Placental epithelial cell (primary cell): ENCODE data around the gene GPR89B.

DNA sequence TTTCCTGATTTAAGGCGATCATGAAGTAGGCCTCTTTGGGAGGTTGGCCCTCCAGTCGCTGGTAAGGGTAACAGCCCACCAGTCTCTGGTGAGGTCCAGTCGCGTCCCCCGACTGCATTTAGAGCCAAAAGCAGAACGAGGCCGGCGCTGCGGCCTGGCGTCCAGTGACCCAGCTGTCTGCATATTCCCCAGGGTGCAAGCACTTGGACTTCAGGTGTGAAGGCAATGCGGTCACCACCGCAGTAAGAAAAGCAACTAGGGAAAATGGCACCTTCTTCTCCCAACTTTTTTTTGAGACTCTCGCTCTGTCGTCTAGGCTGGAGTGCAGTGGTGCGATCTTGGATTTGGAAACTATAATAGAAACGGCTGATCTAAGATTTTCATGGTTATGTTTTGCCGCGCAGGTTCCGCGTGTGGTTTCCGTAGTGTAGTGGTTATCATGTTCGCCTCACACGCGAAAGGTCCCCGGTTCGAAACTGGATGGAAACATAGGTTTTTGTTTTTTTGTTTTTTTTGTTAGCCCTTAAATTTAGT is 61.0 kb downstream of the FAM72D start:
- CAGE, long polyA plus RNA = no peak

- CAGE, long polyA plus RNA = no peak
Observed at GRCh38 chr1:145772700-145773642, 50.9 kb downstream of the RNF115 start.

GRCh38 chr1:145859296-145859511 is 323 bp upstream of the PIAS3 start:
- CAGE, long polyA plus RNA = no peak

GRCh38 chr1:145926546-145926854 is 784 bp downstream of the RBM8A start:
- CAGE, long polyA plus RNA = no peak

GRCh38 chr1:145977215-145978052 is 12.9 kb downstream of the POLR3GL start:
- CAGE, long polyA plus RNA = no peak

DNA sequence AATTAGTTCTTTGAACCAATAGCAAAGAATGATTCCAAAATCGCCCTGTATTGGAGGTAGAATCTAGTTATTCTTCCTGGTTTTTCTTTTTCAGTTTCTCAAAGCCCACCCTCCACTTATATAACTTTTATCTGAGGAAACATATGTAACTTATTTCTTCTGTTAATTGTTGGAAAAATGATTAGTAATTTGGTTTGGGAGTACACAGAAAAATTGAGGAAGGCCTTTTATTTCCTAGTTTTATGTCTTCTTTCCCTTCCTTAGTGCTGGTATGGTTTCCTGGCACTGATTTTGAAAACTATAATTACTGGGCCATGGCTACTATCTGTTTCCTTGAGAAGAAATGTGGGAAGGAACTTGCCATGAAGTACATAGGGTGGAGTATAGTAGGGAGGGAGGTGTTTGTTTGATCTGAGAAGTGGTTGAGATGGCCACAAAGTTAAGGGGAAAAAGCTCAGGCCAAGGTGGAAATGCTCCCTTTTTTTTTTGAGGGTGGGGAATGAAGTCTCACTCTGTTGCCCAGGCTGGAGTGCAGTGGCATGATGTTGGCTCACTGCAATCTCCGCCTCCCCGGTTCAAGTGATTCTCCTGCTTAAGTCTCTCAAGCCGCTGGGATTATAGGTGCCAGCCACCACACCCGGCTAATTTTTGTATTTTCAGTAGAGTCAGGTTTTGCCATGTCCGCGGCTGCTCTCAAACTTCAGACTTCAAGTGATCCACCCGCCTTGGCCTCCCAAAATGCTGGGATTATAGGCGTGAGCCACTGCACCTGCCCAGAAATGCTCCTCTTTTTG is 11.4 kb downstream of the HJV start:
- CAGE, long polyA plus RNA = no peak

- CAGE, long polyA plus RNA = no peak
Observed at GRCh38 chr1:146934344-146935234, 3.5 kb upstream of the NBPF12 start.

DNA sequence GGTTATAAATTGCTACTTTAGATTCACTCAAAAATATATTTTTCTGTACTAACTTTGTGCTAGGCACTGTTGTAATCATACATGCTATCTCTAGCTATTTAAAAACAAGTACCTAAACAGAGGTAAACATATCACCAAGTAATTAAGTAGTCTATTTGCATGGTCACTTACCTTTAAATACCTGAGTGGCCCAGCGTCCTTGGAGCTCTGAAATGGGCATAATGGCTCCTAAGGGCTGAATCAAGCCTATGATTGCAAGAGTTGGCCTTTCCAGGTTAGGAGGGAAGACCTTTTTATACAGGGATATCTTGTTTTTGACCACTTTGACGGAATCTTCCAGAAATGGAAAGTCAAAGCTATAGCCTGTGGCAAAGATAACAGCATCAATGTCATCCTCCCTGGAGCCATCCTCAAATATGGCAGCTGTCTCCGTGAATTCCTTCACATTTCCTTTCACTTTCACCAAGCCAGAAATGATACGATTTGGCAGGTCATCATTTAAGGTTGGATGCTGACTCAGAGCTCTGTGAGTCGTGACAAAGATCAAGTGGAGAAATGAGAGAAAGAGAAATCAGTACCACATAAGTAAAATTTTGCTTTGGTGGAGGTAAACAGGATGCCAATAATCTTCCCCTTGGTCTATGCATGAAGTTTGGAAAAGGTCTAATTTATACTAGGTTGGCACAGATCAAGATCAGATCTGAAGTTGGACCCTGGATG is 24.0 kb downstream of the FMO5 start:
- CAGE, long polyA plus RNA = no peak

- CAGE, long polyA plus RNA = no peak
Observed at GRCh38 chr1:147237323-147237915, 5.1 kb upstream of the CHD1L start.

GRCh38 chr1:147264262-147264867 is 21.9 kb downstream of the CHD1L start:
- CAGE, long polyA plus RNA = no peak

- CAGE, long polyA plus RNA = no peak
Observed at GRCh38 chr1:147599939-147600510, 58.7 kb downstream of the BCL9 start.

DNA sequence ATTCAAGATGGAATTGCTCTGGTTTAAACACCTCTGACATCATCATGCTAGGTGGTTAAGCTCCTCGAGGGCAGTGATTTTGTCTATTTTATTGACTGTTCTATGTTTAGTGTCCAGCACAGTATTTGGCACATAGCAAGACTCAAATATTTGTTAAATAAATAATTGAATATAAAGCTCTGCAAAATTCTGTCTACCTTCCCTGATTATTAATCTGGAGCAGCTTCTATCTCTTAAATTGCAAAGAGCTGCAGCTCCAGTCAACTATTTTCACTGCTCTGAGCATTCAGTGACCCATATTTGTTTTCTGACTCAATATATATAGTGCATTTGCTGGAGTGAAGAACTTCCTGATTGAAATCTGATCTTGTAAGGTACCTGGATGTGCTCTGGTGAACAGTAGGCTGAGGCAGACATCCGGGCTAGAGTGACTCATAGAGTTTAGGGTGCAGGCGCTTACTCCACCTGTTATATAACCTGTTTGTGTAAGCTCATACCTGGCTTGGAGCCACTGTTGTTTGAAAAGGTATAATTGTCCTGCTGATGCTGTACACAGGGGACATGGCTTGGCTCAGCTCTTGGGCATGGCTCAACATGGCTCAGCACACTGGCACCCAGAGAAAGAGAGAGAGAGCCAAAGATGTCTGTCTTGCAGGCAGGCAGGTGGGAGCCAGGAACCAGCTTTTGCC is 43.5 kb downstream of the GJA5 start:
- CAGE, long polyA plus RNA = no peak

GRCh38 chr1:147758784-147759346 is 1.5 kb downstream of the GJA5 start:
- CAGE, long polyA plus RNA = no peak

DNA sequence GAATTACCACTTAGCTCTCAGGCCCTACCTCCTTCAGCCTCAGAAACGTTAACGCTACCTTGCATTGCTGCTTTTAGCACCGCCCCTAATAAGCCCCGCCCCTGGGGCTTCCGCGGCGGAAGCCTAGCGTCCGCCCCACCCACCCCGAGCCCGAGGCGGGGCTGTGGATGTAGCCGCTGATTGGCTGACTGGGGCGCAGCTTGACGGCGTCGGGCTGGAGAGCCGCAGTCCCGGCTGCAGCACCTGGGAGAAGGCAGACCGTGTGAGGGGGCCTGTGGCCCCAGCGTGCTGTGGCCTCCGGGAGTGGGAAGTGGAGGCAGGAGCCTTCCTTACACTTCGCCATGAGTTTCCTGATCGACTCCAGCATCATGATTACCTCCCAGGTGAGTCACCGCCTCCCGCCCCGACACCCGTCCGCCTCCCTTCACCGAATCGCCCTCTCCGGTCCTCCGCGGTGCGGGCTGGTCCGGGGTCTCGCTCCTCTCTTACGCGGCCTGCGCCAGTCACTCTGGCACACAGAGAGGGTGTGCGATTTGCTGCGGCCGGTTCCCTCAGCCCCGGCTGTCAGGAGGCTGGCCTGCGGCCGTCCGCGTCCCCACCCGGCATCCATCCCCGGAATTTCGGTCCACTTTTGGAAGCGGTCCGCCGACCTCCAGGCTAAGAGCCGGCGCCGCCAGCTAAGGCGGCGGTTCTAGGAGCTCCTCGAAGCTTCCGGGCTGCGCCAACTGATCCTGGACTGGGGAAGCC is at the start of gene GPR89B:
TSS of gene GPR89B (plus strand) at position 225 of the 747 bp plus-strand sequence.
- CAGE, long polyA plus RNA = no peak

- CAGE, long polyA plus RNA = no peak
Observed at GRCh38 chr1:148428151-148428670, 54.9 kb downstream of the PPIAL4G start.

DNA sequence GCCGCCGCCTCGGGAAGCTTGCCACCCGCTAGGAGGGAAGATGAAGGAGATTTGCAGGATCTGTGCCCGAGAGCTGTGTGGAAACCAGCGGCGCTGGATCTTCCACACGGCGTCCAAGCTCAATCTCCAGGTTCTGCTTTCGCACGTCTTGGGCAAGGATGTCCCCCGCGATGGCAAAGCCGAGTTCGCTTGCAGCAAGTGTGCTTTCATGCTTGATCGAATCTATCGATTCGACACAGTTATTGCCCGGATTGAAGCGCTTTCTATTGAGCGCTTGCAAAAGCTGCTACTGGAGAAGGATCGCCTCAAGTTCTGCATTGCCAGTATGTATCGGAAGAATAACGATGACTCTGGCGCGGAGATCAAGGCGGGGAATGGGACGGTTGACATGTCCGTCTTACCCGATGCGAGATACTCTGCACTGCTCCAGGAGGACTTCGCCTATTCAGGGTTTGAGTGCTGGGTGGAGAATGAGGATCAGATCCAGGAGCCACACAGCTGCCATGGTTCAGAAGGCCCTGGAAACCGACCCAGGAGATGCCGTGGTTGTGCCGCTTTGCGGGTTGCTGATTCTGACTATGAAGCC is 108.6 kb downstream of the PDE4DIP start:
- CAGE, long polyA plus RNA = no peak

GRCh38 chr1:149113553-149114093 is 10.3 kb upstream of the NBPF9 start:
- CAGE, long polyA plus RNA = no peak

DNA sequence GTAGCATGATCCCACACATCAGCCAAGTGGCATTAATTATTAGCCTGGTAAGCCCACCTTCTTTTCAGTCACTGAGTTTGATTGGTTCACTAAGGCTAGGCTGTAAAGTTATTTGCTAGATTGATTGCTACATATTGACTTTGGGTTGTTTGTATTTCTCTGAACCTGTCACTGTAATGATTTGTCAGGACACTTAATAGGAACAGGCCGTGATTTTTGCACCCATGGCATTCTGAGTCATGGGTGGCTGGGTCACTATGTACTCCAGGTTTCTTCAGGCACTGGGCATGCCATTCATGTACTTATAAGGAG is 37.9 kb downstream of the NOTCH2NLC start:
- CAGE, long polyA plus RNA = no peak

DNA sequence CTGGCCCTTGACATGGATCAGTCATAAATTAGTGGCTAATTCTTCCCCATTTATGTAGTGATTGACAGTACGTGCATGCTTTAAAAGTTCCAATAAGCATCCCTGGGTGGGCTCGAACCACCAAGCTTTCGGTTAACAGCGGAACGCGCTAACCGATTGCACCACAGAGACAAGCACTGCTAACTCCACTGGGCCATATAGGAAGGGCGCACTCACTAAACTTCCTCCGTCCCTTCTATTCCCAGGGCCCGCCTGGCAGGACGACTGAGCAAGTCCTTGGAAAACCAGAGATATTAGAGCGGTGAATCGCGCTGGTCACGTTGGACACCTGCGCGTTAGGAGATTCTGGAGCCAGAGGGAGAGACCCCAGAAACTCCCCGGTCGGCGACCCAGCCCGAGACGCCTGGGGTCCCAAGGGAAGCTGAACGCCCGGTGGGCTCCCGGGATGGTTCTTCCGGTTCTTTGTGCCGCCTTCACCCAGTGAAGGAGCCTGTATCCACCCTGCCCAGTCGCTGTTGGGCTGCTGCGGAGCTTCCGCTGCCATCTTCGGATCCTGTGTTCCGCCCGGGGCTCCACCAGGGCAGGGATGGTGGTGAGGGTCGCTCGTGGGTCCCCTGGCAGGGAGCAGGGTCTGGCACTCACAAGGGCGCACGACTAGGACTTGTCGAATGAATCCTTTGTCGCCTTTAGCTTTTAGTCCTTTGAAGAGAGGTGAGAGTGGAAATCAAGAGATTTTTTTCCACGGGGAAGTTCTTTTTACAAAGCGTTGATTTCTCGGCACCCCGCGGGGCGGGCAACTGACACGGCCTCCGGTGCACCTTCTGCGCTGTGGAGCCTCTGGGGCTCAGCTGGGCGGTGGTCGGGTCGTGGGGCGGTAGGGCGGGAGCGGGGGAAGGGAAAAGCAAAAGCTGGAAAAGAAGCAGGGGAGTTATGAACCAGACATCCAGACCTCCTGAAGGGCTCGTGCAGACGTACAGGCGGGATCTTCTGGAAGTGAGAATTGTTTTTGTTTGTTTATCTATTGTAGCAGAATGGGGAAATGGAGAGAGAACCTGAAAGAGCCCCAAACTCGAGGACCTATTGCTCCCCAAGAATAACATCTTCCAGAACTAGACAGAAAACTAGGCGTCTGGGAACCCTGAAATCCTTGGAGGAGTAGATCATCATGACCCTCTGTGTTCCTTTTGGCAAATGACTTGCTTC is 63.1 kb downstream of the PPIAL4C start:
- CAGE, long polyA plus RNA = no peak

- CAGE, long polyA plus RNA = no peak
Observed at GRCh38 chr1:149712352-149712997, 70.0 kb upstream of the FCGR1A start.